Bronchial epithelial cell (primary cell): ENCODE results near the gene SYTL1.

GRCh38 chr1:26838796-26839315, 12.4 kb downstream of the ZDHHC18 start:
- RRBS, 2 experiments = no CpG with 5 or more reads among the region's 8 CpGs

DNA sequence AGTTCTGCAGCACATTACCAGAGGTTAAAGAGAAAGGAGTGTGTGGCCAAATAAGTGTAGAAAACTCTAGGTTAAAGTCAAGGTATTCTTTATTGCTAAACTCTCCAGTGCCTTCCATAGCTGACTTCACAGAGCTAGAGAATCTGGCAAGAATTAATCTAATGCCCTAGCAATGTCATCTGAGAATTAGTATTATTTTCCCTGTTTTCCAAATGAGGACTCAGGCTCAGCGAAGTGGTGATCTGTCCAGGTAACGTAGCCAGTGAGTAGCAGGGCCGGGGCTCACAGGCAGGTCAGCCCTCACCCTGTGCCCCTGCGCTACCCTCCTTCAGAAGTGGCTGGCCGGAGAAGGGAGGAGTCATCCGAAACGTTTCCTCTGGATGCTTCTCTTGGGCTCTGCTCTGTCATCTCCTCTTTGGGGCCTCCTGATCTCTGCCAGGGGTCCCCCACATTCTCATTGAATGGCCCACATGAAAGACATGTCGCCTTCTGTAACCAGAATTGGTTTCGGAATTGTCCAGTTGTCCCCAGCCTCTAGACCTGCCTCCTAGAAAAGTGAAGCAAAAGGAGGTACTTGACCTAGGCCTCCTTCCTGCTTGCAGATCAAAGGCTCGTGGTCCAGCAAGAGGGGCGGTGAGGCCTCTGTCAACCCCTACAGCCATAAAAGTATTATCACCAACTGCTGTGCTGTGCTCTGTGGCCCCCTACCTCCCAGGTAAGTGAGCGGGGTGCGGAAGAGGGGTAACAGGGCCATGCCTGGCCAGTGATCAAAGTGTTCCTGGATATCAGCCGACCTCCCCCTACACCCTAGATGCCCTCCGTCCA, 10.6 kb upstream of the SFN start:
- RRBS, 2 experiments = 73 to 80% methylated on average over 3 of the region's 15 CpGs

- RRBS, 2 experiments = no CpG with 5 or more reads among the region's 6 CpGs
Observed at GRCh38 chr1:26858551-26859364, 4.2 kb upstream of the SFN start.

GRCh38 chr1:26863403-26863916, 511 bp downstream of the SFN start:
- RRBS, 2 experiments = 1 to 5% methylated on average over 4 of the region's 31 CpGs

DNA sequence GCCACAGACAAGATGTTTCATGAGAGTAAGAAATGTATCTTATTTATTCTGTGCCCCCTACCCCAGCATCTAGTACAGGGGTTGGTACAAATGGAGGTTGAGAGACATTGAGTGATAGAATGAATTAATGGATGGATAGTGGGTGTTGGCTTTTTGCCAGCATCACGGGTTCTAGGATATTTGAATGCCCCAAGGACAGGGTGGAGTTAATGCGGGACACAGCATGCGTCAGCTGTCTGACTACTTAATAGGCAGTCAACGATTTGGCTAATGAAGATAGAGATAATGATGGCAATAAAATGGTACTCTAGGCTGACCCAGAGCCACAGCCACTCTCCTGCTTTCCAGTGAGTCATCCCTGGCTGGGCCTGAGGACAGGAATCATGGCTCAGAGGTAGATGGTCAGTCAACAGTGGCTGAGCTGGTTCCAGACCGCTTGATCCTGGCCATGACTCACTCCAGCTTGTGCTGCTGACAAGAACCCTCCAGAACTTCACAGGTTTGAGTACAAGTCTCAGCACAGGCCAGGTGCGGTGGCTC, 6.3 kb downstream of the NR0B2 start:
- RRBS, 2 experiments = no CpG with 5 or more reads among the region's 6 CpGs

DNA sequence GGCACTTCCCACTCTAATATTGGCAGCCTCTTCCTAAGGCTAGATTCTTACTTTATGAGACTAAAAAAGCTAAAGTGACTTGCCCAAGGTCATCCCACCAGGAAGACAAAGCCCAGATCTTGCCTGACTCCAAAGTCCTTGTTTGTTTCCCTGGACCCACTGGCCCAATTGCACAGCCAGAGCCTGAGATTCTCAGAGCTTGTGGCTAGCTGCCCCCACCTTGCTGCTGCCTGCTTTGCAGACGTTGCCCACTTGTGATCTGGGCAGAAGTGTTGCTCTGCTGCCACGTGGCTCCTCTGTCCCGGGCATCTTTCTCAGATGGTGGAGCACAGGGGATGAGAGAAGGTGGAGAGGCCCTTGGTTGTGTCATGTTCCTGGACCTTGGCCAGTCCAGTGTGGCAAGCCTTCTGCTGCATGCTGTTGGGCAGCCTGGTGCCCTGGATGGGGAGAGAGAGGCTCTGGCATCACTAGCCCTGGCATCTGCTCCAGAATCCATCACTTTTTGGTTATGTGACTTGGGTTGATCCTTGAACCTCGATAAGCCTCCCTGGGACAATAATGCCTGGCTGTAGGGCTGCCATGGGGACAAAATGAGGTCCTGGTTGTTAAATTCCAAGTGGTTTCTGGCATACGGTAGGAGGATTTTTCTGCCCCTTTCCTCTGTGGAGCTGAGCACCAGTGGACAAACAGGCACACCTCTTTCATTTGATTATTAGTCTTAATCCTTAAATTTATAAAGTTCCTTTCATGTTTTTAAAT, 1.5 kb upstream of the NR0B2 start:
- RRBS, 2 experiments = no CpG with 5 or more reads among the region's 5 CpGs

- RRBS, 2 experiments = no CpG with 5 or more reads among the region's 16 CpGs
Observed at GRCh38 chr1:26922188-26922607, 655 bp downstream of the NUDC start.

GRCh38 chr1:27109662-27110243, 45.2 kb downstream of the SLC9A1 start:
- RRBS, 2 experiments = no CpG with 5 or more reads among the region's 13 CpGs

DNA sequence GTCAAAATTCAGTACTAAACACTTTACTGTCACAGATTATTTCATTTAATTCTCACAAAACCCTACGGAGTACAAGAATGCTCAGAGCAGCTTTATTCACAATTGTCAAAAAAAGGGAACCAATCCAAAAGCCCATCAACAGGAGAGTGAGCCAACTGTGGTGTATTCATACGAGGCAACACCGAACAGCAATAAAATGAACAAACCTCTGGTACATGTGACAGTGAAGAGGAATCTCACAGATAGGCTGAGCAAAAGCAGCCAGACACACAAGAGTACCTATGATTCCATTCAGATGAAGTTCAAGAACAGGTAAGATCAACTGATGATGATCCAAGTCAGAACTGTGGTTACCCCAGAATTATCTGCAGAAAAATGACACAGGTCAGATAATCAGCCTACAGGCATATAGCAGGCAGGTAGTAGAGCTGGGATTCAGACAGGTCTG, 19.3 kb downstream of the SLC9A1 start:
- RRBS, 2 experiments = no CpG with 5 or more reads among the region's 3 CpGs

DNA sequence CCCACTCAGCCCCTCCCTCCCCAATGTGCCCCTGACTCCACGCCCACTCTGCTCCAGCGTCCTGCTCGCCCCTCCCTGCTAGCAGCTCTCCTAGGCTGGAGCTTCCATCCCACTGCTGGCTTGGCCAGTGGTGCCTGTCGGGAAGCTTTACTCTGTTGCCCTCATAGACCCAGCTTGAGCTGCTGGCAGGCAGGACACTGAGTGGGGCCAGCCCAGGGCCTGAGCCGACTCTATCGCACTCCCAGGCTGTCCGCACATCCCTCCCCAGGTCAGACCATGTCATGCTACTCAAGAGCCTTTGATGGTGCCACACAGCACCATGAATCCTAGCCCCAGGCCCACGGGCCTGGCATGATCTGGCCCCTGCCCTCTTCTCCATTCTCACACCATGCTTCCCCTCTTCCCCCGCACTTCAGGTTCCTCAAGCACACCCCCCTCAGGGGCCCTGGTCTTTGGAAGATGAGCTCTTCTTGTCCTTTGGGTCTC, 17.1 kb downstream of the SLC9A1 start:
- RRBS, 2 experiments = no CpG with 5 or more reads among the region's 9 CpGs

DNA sequence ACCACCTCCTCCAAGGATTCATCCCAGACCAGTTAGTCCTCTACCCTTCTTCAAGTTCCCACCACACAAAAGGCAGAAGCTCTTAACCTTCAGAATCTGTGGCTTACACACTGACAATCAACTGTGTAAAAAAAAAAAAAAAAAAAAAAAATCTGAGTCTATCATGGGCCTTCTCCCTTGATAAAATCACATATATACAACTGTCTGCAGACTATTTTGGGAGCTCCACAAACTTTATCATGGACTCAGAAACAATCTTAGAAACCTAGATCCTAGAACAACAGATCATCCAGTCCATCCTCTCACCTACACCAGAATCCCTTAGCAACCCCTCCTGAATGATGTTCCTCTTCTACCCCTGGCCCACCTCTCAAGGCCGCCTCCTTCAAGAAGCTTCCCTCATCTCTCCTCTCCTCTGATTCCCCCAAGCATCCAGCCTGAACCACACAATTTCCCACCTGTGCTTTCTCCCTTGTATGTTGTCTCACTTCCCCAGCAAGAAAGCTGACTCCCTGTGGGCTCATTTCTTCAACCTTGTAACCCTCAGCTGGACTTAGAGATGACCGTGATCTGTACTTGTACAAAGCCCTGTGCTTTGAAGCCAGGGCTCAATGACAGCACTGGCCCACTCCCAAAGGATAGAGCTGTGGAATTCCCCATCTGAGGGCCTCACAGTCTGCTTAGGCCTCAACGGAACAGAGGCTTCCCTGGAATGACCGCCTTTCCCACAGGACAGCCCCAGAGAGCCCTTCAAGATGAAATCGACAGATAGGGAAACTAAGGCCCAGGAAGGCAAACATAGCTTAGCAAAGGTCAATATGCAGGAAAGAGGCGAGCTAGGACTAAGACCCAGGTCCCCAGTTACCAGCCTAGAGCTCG, 11.8 kb downstream of the SLC9A1 start:
- RRBS, 2 experiments = no CpG with 5 or more reads among the region's 7 CpGs

DNA sequence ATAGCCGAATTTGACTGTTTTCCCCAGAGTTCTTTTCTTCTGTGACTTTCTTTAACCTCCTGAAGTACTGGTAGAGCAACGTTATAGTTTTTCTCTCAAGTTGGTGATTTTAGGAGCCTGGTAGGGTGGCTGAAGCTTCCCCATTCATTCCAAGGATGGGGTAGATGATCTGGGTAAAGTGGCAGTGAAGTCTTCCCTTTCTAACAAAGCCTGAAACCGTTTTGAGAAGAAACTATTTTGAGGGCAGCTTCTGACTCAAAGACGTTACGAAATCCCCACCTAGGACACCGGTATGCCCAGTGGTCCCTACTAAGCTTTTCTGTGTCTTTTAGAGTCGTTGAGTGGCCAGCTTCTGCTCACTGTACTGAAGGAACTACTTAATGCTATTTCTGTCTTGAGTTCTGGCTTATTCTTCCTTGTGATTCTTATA, 1.3 kb downstream of the WDTC1 start:
- RRBS, 2 experiments = no CpG with 5 or more reads among the region's 7 CpGs

DNA sequence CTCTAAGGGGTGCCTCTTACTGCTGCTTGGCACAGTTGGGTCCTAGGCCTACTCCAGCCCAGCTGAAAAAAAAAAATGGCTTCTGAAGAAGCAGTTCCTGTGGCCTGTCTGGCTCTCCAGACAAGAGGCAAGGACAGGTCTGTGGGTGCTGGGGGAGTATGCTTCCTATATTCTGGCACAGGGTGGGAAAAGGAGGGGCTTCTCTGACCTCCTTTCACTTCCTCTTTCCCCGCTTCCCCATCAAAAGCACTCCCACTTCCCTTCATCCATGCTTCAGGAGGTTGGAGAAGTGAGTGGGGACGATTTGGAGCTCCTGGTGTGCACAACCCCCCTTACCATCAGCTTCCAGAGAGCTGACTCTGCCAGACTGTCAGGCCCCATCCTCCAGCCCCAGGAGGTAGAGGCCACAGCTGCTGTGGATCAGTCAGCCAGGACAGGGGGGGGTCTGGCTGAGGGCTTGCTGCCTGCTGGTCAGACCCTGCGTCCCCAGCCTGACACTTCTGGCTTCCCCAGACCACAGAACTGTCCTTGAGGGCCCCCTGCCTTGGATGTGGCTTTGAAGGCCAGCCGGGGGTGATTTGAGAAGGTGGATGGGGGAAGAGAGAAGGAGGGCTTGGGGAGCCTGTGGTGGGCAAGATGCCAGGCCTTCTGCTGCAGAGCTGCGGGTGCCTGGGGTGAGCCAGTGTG, 21.6 kb upstream of the TMEM222 start:
- RRBS, 2 experiments = no CpG with 5 or more reads among the region's 5 CpGs

GRCh38 chr1:27341533-27342470, at the start of gene SYTL1:
Gene SYTL1, plus strand, starts transcription at chr1:27342022.
- RRBS, 2 experiments = 0% methylated on average over 2 to 4 of the region's 24 CpGs

DNA sequence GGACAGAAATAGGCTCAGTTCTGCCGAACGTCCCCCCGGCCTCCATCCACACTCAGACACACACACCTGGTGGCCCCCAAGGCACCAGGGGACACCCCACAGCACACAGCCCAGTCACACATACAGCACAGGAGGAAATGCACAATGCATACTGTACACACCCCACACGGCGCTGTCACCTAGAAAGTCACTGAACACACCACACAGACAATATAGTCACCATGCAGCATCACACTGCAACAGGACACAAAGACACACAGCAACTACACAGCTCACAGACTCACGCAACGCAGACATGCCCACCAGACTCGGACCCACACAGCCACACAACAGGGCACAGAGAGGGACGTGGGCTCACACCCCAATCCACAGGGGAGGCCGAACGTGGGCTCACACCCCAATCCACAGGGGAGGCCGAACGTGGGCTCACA, 664 bp downstream of the SYTL1 start:
- RRBS, 2 experiments = no CpG with 5 or more reads among the region's 13 CpGs

- RRBS, 2 experiments = 10 to 14% methylated on average over 14 of the region's 44 CpGs
Observed at GRCh38 chr1:27356398-27357193, 10.2 kb downstream of the MAP3K6 start.

DNA sequence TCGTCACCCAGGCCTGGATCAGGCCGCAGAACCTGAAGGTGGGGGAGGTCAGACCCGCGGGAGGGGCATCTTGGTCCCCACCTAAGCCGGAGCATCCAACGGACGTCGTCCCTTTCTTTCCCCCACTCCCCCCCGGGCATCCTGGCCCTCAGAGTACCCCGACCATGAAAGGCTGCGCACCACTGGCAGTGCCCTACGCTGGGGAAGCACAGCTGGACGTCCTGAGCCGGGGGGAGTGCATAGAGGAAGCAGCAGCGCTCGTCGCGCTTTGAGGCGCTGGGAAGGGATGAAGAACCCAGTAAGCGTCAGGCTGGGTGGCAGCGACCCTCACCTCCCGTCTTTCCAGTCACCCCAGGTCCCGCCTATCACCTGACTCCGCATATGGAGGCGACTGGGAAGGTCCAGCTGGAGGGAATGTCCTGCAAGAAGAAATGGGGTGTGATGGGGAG, 5.8 kb downstream of the MAP3K6 start:
- RRBS, 2 experiments = 68 to 73% methylated on average over 10 to 13 of the region's 25 CpGs

GRCh38 chr1:27365361-27366389, 1.1 kb downstream of the MAP3K6 start:
- RRBS, 2 experiments = 2 to 3% methylated on average over 10 of the region's 67 CpGs

DNA sequence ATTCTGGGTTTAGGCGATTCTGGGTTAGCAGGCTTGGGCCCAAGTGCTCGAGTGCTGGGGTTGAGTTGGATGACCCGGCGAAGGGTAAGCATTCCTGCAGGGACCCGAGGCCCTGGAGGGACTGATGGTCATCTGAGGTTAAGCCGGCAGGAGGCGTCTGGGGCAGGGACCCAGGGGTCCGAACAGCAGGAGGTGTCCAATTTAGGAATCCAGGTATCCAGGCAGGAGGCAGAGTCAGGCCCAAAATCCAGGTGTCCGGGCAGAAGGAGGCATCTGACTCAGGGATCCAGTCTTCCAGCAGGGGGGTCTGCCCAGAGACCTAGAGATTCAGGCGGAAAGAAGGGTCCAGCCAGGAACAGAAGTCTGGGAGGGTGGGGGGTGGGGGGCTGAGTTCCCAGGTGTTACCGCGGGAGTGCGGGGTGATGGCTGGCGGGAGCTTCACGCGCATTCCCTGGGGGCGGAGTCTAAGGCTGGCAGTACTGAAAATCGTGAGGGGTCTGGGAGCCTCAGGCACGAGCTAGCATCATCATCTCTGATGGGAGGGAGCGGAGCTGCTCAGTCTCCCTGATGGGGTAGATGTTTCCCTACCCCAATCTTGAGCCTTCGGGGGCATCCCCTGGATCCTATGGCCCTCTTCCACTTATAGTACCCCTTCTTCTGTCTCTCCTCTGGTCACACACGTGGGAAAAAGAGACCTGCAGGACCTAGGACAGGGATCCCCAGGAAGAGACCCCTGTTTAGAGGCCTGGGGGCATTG, 610 bp downstream of the GPR3 start:
- RRBS, 2 experiments = 9 to 13% methylated on average over 5 of the region's 22 CpGs

DNA sequence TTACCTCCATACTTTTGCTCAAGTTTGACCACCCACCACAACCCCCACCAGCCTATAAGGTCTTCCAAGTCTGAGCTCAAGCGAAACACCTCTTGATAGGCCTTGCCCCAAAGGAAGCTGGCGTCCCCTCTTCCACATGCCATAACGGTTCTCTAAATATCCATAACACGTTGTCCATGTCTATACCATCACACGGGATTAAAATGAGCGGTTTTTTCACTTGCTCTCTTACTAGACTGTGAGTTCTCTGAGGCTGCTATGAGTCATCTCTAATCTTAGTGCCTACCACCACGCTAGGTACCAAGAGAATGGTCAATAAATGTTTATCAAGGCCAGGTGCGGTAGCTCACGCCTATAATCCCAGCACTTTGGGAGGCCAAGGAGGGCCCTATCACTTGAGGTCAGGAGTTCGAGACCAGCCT, 41.0 kb downstream of the WASF2 start:
- RRBS, 2 experiments = no CpG with 5 or more reads among the region's 10 CpGs